Airway epithelial cell (primary cell): ENCODE data around the genes FSCB and RPL10L.

DNA sequence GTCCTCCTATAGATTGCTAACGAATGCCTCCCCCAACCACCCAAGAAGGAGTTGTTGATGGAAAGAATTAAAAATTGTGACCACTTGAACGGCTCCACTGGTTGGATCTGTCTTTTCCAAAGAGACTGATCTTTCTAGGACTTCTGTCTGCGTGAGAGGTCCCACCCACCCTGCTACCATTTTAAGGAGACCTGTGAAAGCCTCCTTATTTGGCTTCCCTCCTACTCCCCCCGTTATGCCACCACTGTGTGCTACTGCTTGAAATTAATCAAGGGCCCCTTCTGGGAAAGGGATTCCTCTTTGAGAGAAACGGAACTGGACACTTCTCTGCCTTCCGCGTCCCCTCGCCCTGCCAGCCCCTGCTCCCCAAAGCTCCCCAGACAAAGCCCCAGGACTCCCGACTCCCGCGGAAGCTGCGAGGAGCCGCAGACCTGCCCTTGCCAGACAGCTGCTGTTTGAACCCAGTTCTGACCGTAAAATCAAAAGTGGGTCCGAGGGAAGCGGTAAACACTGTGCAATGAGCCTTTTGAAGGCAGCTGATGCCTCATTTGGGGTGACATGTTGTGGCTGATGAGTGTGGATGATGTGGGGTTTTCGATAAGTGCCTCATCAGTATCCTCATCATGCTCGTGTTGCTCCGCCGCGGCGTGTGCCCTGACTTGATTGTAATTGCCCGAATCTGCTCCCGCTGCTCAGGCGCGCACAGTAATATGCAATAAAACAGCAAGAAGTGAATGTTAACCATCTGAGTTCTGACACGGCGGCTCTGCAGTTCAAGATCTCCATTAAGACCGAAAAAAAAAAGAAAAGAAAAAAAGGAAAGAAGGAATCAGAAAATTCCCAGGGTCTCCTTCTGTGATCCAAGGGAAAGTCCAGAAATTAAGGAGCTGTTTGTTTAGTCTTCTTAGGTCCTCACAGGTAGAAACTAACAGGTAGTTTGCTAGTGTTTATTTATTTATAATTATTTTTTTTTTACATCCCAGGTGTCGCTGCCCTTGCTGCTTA lies 48.2 kb downstream of the MBIP start:
- RAMPAGE, long total RNA, result no peak

DNA sequence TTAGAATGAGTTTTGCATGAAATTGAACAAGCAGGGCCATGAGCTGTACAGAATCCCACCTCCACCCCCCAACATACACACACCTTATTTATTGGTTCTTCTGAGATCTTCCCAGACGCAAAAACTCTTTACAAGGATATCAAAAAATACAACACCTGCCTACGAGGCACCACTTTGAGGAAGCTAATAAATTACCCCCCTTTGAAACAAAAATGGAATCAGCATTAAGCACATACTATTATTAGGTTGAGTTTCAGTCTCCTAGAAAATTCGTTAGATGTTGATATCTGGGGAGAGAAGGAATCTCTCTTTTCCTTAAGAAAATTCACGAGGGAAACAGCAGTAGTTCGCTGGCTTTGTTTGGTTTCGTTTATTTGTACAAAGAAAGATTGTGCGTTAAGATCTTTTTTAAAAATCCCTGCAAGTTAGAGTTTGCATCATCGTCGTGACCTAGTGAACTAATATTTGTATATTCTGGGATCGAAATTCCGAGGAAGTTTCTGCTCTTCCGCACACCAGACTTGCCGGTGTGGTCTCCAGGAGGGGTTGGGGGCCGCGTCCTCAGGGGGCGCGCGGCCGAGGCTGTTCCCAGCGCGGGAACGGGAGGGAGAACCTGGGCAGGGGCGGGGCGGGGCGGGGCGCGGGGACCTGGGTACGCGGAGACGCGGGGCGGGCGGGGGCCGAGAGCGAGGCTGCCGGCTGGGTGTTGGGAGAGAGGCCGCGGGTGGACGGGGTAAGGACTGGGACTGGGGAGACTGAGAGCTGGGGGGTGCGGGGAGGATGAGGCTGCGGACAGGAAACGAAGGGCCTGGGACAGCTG lies 12.1 kb downstream of the NKX2-1 start:
- RAMPAGE, long total RNA, result no peak

- RAMPAGE, long total RNA, result no peak
These were observed 6.3 kb downstream of the NKX2-1 start for GRCh38 chr14:36513440-36514428.

- RAMPAGE, long total RNA, result no peak
These were observed 1.5 kb upstream of the NKX2-1 start for GRCh38 chr14:36521380-36522177.

DNA sequence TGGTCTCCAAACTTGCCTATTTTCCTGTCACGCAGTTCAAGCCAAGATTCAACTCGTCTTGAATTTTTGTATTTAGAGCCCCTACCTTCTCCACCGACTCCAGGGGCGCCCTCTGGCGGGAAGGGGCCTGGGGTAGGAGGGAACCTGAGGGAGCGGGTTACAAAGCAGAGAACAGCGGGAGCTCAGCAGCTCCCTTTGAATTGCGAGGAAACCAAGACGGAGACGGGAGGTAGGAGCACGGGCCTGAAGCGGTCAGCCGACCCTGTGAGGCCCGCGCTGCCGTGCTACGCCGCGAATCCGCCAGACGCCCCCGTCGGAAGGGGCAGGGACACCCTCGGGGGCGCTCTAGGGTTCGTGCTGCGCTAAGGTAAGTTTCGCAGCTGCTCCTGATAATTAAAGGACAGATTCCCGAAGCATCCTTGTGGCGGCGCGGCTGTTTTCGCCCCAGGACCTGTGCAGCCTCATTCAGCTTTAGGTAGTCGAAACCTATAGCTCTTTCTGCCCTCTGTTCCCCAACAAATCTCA lies 4.9 kb upstream of the NKX2-1 start:
- RAMPAGE, long total RNA, result no peak

GRCh38 chr14:37399497-37400033 lies 195.5 kb downstream of the FOXA1 start:
- RAMPAGE, long total RNA, result no peak

DNA sequence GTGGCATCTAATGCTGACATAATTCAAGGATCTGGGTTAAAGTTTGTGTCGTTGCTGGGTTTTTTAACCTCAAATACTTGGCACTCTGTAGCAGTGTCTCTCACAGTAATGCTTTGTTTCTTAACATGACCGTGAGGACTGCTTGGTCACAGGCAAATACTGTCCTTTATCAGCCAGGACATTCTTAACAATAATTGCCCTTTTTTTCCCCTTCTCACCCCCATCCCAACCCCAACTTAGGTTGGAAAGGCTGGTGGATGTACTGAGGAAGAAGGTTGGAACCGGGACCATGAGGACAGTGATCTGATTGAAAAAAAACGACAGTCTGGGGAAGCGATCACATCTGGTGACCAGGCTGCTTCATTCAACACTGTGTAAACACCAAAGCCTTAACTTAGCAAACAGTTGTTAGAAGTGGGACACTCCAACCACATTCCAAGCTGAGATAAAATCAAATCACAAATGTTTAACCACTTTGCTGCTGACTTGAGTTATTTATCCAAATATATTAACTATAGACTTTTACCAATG lies 48.3 kb downstream of the FOXA1 start:
- RAMPAGE, long total RNA, result no peak

DNA sequence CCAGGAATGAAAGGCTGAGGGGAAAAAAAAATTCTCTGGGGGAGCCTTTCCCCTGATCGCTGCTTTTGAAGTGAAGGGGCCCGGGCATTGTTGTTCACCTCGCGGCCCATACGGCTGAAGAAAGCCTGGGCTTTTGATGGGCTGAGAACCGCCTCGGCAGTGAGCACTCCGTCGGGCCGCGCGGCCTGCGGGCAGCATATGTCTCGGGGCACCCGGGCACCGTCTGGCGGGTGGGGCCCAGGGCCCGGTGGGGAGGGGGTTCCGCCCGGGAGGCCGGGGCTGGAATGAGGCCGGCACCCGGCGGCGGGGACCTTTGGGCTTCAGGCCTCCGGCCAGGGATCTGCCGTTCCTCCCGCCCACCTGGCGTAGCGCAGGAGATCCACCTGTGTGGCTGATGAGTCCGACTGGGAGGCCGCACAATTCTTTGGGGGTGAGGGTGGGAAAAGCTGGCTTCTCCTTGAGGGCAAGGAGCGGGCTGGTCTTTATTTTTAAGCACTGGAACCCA lies 10.8 kb downstream of the FOXA1 start:
- RAMPAGE, long total RNA, result no peak

DNA sequence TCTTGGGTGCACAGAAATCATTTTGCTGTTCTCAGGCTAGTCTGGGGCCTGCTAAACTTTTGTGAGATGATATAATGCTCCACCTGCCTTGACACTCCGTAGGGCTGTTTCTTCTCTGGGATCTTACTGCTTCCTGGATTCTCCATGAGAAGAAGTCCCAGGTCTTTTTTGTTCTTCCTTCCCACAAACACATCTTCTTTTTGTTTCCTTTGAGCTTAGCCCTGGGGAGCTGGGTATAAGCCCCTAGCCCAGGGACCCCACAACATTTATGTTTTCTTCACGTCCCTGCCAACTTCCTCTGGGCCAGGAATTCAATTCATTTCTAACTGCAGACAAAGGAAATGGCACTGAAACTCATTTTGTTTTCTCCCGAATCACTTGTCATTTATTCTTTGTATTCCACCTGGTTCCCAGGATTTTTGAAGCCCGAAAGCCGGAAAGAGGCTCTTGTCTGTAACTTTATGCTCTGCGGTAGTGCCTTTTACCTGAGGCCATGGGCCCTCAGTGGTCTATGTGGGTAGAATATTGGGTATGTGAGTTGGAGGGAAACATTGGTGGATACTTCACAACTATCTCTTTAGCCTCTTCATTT lies 53.8 kb downstream of the TTC6 start:
- RAMPAGE, long total RNA, result no peak

- RAMPAGE, long total RNA, result no peak
These were observed 3.8 kb downstream of the SSTR1 start for GRCh38 chr14:38211411-38211905.

GRCh38 chr14:39430834-39431138 lies 1.4 kb downstream of the FBXO33 start:
- RAMPAGE, long total RNA, result no peak

- RAMPAGE, long total RNA, result no peak
These were observed 865.8 kb upstream of the LRFN5 start for GRCh38 chr14:40740960-40741249.

GRCh38 chr14:41597907-41598106 lies 8.9 kb upstream of the LRFN5 start:
- RAMPAGE, long total RNA, result no peak

DNA sequence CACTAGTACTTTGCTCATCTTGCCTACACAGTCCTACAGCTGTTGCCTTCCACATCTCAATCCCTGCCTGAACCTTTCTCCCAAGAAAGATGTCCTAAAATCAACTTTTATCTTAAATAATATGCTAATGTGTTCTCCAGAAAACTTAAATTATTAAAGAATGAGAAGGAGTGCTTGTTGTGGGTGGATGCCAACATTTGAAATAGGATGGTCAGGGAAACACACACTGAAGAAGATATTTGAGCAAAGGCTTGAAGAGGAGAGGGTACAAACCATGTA lies 1044.5 kb downstream of the LRFN5 start:
- RAMPAGE, long total RNA, result no peak

DNA sequence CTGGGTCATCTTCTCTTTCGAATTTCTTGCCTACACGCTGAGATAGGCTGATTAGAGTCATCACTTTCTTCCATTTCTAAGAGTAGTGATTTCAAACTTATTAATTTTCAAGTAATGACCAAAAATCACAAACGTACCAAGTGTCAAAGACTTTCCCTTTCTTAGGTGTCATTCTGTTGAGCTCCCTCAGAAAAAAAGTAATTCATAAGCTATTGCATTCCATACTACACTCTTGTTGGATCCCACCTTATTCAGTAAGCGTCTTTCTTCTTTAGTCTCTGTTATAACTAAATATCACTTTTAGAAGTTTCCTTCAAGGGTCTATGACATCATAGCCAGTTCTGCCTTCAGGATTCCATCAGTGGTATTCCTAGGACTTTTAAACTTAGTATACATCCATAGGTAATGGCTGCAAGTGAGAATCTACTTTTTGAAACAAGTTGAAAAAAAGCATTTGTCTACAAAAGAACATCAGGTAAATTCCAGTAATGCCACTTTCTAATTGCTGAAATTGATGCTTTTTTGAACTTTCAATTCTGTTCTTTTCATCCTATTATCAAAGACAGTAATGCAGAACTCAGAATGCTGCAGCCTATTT lies at the start of gene FSCB:
TSS of gene FSCB (minus strand) at position 289 of the 598 bp plus-strand sequence.
- RAMPAGE, long total RNA, result no peak

GRCh38 chr14:45134565-45135254 lies 429 bp upstream of the FKBP3 start:
- RAMPAGE, long total RNA, result no peak

GRCh38 chr14:45241911-45243049 lies 10.7 kb downstream of the MIS18BP1 start:
- RAMPAGE, long total RNA, result no peak

DNA sequence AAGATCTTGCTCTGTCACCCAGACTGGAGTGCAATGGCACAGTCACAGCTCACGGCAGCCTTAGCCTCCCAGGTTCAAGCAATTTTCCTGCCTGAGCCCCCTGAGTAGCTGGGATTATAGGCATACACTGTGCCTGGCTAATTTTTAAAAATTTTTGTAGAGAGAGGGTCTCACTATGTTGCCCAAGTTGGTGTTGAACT lies 114.3 kb upstream of the MIS18BP1 start:
- RAMPAGE, long total RNA, result no peak

- RAMPAGE, long total RNA, result no peak
These were observed 298.3 kb upstream of the MIS18BP1 start for GRCh38 chr14:45550833-45552156.

DNA sequence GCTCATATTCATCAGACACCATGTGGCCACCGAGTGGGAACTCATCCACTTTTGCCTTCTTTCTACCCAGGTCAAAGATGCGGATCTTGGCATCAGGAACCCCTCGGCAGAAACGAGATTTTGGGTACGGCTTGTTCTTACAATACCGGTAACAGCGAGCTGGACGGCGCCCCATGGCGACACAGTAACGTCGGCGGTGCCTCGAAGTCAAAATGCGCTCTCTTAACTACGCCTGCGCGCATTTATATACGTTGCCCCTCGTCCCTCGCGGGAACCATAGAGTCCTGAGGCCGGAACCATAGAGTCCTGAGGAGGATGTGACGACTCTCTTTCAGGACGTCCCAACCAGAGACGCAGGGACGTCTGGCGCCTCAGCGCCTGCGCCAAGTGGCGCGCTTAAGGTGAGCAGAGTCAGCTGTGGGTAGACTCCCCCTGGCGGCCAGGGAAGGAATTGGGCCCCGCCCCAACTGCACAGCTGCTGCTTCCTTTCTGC lies at the start of gene RPL10L:
TSS of gene RPL10L (minus strand) at position 220 of the 493 bp plus-strand sequence.
- RAMPAGE, long total RNA, result no peak